Urinary bladder (tissue), 3 donors: ENCODE measurements around the gene MRPS6.

- PRO-cap: unidirectional peak, minus-strand start at chr21:33940967
- RAMPAGE, long total RNA: no peak
Observed at GRCh38 chr21:33940649-33941476, 25.3 kb upstream of the ATP5PO start.

GRCh38 chr21:33969500-33970125, 54.0 kb upstream of the ATP5PO start:
- PRO-cap: no peak
- RAMPAGE, long total RNA: no peak

DNA sequence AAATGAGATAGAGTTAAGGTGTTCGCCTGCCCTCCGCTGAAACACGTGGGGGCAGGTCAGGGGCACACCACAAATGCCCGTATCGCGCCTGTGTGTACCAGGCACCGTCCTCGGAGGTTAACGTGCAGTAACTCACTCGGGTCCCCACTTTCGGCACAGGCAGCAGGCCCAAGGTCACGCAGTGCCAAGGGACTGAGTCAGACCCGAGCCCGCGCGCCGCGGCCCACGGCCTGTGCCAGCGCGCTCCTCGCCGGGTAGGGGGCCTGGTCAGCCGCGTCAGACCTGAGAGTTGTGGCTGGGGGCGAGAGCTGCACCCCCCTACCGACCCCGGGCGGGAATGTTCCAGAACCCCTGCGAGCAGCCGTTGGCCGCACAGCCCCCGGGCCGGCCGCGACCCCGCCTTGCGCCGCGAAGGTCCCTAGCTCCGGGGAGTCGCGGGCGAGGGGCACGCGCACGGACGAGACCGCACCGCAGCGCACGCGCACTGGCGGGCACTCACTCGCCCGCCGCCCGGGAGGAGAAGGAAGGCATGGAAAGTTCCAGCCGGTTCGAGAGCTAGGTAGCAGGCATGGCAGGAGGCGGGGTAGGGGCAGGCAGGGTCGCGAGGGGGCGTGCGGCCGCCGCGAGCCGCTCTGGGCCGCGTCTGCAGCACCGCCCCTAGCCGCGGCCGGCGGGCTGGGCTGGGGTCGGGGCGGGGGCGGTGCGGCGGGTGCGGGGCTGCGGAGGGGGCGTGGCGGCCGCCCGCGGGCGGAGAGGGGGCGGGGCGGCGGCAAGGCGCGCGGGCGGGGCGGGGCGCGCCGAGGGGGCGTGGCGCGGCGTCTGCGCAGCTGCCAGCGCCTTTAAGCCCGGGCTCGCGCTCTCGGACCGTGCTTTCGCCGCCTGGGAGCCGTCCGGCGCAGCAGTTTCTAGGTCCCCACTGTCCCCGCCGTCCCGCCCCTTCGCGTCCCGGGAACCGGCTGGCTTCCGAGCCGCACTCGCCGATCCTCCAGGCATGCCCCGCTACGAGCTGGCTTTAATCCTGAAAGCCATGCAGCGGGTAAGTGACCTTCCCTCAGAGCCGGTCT, at the start of gene MRPS6:
Gene MRPS6, plus strand, starts transcription at position 869 of the 1,064 bp plus-strand sequence.
- PRO-cap: bidirectional peak, plus-strand start at position 596 of the sequence, minus-strand start at position 512 of the sequence; bidirectional peak, plus-strand start at position 869 of the sequence, minus-strand start at position 645 of the sequence
- RAMPAGE, long total RNA: no peak

- PRO-cap: no peak
- RAMPAGE, long total RNA: no peak
Observed at GRCh38 chr21:34333356-34333742, 30.5 kb upstream of the KCNE2 start.

DNA sequence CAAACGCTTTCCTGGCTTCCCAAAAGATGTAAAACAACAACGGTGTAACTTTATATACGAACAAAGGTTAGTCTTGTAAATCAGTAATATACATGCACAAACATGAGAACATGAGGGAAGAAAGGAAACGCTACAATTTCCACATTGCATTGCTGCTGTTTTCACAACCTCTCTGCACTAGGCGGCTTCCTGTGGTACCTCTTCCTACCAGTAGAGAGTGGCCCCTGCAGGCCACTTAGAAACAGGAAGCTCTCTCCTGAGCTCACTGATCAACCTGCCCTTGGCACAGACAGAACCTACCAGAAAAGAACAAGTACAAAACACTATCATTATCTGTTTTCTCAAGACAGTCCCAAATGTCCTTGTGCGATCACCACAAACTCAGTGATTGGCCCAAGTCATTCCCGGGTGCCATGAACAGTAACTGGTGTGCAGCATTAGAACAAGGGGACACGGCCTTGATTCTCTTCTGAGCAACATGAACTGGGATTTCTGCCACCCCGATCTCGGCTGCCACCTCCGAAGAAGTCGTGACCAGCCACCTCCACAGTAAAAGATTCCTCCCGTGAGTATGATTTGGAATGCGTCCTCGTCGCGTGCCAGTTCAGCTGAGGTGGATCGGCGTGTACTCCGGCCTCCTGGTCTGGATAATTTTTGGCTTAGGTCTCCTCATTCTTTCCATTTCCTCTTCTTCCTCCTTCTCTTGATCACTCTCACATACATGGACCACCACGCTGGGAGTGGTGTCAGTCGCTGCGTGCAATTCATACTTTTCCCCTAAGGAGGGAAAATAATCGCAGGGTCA, 5.7 kb upstream of the KCNE1 start:
- PRO-cap: no peak
- RAMPAGE, long total RNA: no peak

- PRO-cap: unidirectional peak, plus-strand start at chr21:34553007
- RAMPAGE, long total RNA: no peak
Observed at GRCh38 chr21:34552526-34553668, 40.9 kb upstream of the KCNE1 start.

GRCh38 chr21:34583388-34583623, 31.6 kb downstream of the RCAN1 start:
- PRO-cap: no peak
- RAMPAGE, long total RNA: no peak

DNA sequence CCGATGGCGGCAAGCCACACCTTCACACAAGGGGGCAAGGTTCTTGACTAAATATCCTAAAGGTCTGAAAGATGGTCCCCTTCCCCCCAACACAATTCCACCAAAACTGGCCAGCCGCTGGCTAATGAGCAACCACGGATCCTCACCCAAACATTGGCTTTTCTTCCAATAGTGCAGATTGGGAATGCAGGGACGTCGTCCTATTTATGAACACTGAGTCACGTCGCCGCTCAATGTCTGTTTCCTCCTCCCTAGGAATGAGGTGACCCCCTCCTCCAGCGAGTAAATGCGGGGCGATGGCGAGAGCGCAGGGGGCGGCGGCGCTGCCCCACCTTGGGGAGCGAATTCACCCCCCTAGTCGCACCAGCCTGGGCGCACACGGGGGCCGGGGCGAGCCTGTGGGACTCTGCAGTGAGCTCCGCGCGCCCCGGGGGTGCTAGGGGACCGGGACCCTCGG, 753 bp downstream of the RCAN1 start:
- PRO-cap: no peak
- RAMPAGE, long total RNA: no peak

DNA sequence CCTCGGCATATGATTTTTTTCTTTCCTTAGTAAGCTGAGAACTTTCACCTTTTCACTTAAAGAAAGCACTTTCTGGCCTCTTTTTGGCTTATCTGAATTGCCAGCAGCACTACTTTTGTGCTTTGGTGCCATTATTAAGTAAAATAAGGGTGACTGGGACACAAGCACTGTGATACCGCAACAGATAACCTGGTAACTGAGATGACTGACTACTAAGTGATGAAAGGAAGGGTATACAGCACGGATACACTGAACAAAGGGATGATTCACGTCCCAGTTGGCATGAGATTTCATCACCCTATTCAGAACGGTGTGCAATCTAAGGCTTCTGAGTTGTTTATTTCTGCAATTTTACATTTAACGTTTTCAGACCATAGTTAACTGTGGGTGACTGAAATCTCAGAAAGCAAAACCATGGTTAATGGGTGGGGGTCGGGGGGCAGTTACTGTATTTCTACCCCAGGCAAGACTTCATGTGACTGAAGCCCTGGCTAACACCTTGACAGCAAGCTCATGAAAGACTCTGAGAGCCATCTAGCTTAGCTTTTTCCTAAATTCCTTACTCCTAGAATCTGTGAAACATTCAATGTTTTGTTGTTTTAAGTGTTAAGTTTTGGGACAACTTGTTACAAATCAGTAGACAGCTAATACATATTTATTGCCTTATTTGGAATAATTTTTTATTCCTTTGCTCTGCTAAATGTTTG, 102.8 kb downstream of the CLIC6 start:
- PRO-cap: no peak
- RAMPAGE, long total RNA: no peak

GRCh38 chr21:34795450-34796285, 126.9 kb downstream of the CLIC6 start:
- PRO-cap: no peak
- RAMPAGE, long total RNA: no peak

- PRO-cap: no peak
- RAMPAGE, long total RNA: no peak
Observed at GRCh38 chr21:34811122-34812165, 142.7 kb downstream of the CLIC6 start.

DNA sequence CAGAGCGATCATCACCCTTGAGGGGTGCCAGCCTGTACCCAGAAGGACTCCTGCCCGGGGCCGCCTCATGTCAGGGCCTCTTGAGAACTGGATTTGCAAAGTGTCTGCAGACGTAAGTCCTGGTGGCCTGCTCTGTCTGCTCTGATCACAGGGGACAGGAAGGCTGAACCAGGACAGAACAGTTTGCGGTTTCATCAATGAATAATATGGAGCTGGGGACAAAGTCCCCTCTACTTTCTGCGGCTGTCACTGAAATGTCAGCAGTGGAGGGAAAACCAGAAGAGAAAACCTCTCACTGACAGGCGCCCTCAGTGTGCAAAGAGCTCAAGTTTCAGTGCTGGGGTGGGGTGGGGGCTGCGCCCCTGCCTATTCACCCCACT, 149.0 kb downstream of the CLIC6 start:
- PRO-cap: no peak
- RAMPAGE, long total RNA: no peak

- PRO-cap: no peak
- RAMPAGE, long total RNA: no peak
Observed at GRCh38 chr21:34890554-34891665, 158.2 kb downstream of the RUNX1 start.

GRCh38 chr21:34909681-34910501, 139.2 kb downstream of the RUNX1 start:
- PRO-cap: no peak
- RAMPAGE, long total RNA: no peak

DNA sequence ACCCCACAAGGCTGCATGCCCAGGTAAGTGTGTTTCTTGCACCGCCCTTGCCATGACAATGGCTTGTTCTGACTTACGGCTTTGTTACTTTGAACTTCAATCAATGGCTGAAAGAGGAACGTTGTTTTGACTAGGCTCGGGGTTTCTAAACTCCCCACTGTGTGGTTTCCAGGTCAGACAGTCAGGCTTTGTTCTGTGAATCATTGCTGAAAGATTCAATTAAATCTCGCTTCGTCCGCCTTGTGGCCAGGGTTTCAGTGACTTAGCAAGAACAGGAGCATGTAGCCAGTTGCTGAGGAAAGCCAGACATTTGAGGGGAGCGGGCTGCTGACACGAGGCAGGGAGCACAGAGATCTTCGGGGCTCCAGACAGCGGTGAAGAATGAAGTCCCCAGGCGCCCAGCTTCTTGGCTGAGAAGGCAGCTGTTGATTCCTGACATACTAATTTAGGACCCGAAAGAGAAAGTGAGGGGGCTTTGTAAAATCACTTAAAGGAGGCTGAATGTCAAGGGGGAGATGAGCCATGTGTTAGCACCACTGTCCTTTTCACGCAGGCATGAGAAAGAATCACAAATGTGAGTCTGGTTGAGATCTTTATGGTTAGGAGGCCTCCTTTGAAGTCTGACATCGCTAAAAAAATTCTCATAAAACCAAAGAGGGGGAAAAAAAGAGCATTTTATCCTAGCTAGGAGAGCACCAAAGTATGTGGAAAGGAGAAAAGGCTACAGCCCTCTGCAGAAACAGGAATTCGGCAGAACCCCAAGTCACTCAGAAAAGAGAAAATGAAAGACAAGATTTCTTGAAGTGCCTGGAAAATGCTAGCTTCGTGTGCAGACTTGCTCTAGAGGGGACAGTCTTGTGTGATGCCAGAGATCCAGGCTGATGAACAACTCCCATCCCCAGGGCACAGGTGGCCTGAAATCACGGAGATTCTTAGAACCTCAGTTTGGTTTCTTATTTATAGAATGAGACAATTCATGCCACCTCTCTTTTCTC, 61.8 kb downstream of the RUNX1 start:
- PRO-cap: no peak
- RAMPAGE, long total RNA: no peak

DNA sequence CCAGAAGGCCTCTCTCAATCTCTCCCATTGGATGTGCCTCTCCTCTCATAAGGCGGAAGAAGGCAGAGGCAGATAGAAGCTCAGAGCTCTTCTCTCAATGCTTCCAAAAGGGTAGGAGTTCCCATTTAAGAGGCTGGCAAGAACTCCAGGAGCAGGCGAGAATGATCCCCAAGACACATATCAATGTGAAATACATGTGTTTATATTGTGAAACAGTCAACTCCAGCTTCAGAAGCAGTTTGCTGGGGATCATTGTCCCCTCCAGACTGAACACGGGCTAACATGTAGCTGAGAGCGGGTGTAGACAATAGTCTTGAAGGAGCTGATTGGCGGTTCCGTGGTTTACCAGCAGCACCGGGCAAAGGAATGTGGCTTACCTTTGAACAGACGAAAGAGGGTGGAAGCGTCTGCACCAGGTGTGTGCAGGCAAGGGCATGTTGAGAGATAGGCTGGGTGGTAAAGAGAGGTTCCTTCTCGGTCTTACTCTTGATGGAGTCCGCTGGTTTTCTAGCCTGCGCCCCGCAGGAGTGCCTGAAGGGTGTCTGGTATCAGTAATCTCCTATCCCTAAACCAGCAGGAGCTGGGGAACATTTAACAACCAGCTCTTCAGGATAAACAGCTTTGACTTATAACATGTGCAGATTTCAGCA, 27.1 kb downstream of the RUNX1 start:
- PRO-cap: no peak
- RAMPAGE, long total RNA: no peak

- PRO-cap: no peak
- RAMPAGE, long total RNA: no peak
Observed at GRCh38 chr21:35045376-35046098, 3.6 kb downstream of the RUNX1 start.

DNA sequence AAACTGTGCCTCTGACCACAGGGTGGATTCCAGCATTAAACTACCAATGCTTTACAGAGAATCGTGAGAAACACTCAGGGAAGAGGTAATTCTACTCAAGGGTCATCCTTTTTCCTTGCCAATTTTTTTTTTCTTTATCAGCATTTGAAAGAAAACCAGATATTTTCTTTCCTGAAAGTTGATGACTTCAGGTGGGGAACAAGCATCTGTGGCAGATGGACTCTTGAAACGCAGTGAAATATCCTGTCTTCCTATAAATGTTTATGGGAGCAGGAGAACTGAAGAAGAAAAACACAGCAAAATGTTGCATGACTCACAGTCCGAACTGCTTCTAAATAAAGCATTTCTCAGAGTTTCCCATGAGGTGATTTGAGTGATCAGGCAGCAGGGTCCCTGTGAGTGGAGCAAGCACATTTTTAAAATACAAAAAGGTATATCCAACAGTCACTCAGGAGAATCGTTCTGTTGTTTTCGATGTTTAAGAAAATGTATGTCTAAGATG, 154.2 kb upstream of the RUNX1 start:
- PRO-cap: no peak
- RAMPAGE, long total RNA: no peak

DNA sequence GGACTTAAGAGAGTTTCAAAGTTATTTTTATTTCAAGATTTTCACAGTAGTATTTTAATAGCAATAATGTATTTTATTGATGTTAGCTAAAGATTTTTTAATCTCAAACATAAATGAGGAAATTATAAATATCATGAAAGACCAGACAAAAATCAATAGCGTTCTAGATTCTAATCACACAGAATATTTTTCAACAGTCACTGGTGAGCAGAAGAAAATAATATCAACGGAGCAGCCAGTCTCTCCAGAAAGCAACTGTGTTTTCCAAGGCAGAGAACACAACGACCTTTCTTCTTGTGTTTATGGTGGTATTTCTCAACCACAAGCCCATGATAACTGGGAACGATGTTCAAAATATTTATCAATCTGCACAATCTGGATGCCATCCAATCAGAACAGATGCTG, 162.5 kb upstream of the RUNX1 start:
- PRO-cap: no peak
- RAMPAGE, long total RNA: no peak

- PRO-cap: no peak
- RAMPAGE, long total RNA: no peak
Observed at GRCh38 chr21:35427568-35428038, 378.5 kb upstream of the RUNX1 start.